RPMI7951 (cell line): Measurements from ENCODE around the gene SEC23IP.

DNA sequence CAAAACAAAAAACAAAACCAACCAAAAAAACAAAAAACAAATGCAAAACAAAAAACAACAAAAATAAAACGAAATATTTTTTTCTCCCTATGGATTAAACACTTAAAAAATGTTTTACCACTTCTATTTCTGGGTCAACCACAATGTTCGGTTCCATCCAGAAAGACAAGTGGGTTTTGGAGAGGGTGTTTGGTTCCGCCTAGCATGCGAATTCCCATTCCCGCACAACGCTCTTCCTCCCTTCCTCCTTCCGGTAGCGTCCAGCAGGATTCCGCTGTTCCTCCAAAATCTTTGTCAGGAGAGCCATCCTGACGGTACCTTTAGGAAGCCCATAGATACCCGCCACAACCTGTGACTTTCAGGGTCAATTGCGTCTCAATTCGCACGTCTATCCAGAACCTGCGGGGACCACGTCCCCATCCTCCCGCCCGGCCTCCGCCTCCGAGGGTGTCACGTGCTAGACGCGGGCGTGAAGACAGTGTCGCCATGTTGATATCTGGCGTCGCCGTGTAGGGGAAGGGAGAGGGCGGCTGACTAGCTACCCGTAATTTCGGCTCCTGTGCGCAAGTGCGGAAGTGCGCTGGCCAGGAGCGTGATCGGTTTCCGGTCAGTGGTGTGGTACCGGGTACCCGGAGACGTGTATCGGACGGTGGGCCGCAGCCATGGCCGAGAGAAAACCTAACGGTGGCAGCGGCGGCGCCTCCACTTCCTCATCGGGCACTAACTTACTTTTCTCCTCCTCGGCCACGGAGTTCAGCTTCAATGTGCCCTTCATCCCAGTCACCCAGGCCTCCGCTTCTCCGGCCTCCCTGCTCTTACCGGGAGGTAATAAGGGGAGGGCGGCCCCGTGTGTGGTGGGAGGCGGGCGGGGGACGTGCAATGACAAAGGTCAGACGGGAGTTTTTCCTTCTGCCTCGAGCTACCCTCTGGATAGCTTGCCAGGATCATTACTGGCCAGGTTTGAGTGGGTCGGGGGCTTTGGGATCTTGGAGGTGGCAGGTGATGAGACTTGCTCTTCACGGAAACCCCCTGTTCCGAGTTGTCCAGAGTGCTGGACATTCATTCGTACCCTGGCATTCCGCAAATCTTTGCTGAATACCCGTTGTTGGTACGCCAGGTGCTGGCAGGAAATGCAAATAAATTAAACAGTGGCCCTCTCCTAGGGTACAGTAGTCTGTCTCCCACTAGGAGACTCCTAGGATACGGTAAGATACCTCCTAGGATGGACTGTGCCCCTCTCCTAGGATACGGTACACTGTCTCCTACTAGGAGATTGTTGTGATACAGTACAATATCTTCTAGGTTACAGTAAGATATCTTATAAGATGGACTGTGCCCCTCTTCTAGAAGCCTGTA is at the start of gene SEC23IP:
TSS of gene SEC23IP (plus strand) at position 610 of the 1,356 bp plus-strand sequence.
- RAMPAGE, long total RNA: no peak

DNA sequence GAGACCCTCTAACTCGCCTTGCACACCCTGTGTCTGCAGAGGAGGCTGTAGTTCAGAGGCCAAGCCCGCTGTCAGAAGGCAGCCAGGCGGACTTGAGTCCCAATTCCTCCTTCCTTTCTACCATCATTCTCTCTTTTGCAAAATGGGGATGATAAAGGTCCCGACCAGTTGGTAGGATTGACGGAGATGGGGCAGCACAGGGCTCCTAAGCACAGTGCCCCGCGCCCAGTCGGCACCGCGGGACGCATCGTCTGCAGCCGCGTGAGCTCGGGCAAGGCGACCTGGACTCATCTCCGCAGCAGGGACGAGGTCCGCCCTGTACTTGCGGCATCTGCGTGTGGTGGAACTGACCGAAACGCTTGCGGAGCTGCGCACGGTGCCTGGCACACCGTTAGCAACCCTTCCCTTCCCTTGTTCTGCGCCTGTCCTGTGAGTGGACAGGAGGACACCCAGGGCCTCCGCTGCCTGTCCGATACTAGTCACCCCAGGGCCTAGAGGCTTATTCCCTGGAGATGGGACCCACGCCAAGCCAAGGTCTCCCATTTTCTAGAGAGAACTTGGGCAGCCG is 98.4 kb downstream of the WDR11 start:
- RAMPAGE, long total RNA: no peak

DNA sequence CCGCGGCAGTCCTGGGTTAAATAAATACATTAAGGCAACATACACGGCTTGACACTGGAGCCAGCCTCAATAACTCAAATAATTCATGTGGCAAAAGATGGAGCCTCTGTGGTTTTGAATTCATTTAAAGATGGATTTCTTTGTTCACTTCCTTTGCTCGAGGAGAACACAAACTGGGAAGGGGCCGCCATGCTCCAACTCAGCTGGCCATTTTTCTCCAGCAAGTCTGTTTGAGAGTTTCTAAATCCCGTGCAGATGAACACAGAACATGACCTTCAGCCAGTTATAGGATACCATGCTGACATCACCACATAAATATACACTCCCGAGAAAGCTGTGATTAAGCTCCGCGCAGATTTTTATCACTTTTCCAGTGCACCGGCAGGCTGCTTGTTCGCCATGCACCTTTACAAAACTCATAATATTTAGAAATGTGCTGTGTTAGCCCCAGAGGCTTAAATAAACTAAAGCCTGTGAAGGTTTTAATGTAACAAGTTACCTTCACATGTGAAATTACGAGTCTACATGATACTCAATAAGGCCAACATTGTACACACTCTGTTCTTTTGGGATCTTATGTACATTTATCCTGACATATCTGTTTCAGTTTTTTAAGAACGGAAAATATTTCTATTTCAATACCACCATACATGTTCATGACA is 192.4 kb downstream of the WDR11 start:
- RAMPAGE, long total RNA: no peak

- RAMPAGE, long total RNA: no peak
These were observed 225.7 kb downstream of the WDR11 start for GRCh38 chr10:121076939-121077254.

- RAMPAGE, long total RNA: no peak
These were observed 110.4 kb downstream of the FGFR2 start for GRCh38 chr10:121487870-121488267.

DNA sequence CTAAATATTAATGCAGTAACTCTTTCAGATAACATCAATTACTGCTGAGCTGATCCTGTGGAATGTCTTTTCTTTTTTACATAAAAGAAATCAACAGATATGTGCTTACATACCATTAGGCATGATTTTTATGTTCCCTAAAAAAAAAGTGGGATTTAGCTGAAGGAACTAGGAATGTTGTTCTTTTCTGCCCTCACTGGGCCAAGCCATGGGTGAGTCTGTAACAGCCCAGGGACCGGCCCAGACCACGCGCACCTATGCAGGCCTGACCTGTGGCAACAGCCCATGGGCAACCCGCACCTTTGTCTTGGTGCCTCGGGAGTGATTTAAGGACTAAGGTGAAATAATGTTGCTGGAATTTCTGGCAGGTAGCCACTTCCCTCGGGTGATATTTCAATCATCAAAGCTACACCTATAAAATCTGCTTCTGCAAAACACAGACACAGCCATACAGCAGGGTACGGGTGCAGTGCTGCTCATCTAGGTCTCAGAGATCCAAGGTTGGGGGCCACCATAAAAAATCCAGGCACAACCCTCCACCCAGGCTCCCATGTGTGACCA is 44.5 kb downstream of the FGFR2 start:
- RAMPAGE, long total RNA: no peak

GRCh38 chr10:121836101-121836889 is 91.5 kb downstream of the ATE1 start:
- RAMPAGE, long total RNA: no peak

DNA sequence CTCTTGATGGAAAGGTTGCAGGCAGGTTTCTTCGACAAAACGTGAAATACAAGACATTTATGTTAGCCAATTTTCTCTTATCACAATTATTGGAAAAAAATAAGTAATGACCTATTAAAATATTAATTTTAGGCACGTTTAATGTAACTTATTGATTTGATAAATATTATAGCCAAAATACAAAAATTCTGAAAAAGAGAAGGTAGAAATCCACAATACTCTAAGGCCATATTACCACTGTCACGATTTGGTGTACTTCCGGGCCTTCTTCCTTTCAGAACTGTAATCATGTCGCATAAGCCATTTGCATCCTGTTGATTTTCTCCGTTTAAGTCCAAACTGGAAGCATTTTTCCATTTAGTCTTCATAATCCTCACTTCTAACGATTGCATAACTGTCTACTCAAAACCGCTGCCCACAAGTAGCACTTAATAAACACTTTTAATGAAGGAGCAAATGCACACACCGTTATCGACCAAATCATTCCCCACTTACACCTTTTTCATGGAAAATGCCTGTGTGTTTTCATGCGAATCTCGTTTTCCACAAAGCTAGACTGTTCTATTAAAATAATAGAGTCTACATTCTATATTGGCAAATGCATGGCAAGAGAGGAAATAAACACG is 1.2 kb downstream of the ATE1 start:
- RAMPAGE, long total RNA: no peak

- RAMPAGE, long total RNA: no peak
These were observed 14.9 kb upstream of the ATE1 start for GRCh38 chr10:121942768-121943108.

GRCh38 chr10:121970523-121970786 is 4.6 kb downstream of the NSMCE4A start:
- RAMPAGE, long total RNA: no peak

DNA sequence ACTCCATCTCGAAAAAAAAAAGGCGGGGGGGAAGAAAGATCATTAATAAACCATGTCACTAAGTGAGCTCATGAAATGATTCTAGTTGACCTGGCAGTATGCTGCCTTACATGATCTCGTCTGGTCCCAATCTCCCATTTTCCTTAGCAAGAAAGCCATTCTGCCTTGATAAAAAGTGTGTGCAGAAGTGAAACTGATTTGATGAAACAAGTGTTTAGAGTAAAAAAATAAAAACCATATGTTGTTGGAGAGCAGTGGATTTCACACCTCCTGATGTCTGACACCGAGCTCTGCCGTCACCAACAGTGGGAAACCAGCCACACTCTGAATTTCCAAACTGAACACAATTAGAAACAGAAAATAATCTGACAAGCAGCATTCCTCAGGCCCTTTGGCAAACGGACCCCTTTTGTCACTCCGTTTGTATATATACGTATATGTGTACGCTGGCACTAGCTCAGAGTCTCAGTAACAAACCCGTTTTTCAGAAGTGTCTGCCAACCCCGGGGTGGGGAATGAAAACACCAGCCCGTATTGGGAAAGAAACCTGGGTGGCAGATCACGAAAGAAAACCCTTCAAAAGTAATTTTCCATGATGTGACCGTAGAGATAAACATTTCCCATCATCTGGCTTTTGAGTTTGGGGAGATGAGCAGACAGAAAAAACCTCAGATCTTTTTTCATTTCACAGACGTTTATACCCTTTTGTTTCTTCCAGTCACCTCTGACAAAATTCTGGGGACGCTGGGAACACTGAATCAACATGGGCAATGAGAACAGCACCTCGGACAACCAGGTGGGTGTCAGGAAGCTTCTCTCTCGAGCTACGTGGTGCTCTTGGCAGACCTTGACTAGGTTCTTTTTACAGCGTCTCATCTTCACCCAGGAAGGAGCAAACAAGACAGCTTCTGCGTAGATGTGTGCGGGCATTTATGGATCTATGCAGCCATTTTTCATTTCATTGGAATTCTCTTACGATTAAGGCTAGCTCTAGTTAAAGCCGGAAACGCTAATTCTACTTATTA is 32.6 kb downstream of the TACC2 start:
- RAMPAGE, long total RNA: no peak

- RAMPAGE, long total RNA: no peak
These were observed 131.2 kb upstream of the BTBD16 start for GRCh38 chr10:122139767-122140384.

DNA sequence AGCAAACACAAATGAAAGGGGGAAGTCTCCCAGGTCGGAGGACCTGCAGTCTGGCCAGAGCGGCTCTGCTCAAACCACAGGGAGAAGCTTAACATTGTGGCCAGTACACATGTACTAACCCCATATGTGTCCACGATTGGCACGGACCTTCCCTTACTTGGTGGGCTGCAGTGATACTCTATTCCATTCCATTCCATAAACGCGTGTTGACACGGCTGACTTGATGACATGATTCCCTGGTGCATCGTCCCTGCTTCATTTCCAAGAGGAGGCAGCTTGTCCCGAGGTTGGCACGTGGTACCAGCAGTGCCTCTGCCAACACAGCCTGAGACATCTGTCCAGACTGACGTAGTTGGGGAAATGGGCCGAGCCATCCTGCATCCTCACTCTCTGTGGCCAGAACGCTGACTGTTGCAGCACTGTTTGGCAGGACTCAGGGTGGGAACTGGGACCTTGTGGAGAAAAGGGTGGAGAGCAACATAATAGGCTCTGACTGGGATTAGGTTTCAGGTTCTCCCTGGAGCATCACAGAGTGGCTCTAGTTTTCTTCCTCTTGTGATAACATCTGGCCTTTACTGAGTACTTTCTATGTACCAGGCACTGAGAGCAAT is 118.6 kb upstream of the BTBD16 start:
- RAMPAGE, long total RNA: no peak

GRCh38 chr10:122163370-122164144 is 107.5 kb upstream of the BTBD16 start:
- RAMPAGE, long total RNA: no peak

DNA sequence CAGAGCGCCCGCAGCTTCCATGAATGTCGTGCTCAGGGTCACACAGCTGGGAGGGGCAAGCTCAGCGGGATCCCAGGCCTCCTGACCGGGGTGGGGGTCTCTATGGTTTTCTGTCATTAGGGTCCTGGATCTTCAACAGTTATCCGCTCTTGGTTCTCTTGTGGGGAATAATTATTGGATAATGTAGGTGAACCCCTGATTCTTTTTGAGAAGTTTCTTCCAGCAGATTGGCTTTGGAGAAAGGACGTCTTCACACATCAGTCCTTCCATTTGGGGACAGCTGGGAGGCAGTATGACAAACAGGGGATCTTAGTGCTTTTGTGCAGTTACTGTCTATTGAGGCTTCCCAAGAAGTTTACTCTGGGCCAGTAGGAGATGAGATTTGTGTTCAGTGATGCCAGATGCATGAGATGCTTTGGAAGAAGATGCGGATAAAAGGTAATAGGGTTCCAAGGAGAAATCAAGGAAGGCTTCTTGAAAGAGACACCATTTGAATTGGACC is 30.5 kb upstream of the BTBD16 start:
- RAMPAGE, long total RNA: no peak

GRCh38 chr10:122298748-122299191 is 27.7 kb downstream of the BTBD16 start:
- RAMPAGE, long total RNA: no peak

- RAMPAGE, long total RNA: no peak
These were observed 26.1 kb upstream of the PLEKHA1 start for GRCh38 chr10:122348389-122348769.

DNA sequence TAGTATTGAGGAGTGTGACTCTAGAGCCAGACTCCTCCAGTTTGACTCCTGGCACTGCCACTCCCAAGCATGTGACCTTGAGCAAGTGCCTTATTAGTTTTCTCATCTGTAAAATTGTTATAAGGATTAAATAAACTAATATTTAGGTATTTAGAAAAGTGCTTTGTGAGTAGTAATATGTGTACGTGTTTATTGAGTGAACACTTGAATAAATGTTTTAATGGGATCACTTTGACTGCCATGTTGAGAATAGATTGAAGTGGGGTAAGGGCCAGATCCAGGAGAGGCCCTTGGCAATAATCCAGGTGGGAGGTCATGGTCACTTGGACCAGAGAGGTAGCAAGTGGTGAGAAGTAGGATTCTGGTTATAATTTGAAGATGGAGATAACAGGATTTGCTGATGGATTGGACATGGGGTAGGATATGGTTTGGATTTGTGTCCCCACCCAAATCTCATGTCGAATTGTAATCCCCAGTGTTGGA is 6.4 kb downstream of the PLEKHA1 start:
- RAMPAGE, long total RNA: no peak

GRCh38 chr10:122449284-122449629 is 5.2 kb upstream of the ARMS2 start:
- RAMPAGE, long total RNA: no peak

- RAMPAGE, long total RNA: no peak
These were observed 1.7 kb downstream of the HTRA1 start for GRCh38 chr10:122462942-122463540.